ENCODE measurements around a stretch of chr6.

- PRO-cap: no peak
- RAMPAGE, long total RNA, 4 experiments: no peak in any of the 4 experiments
Measured at GRCh38 chr6:149726154-149727350, 8.7 kb upstream of the LATS1 start.

- PRO-cap: no peak
- RAMPAGE, long total RNA, 4 experiments: start-site peak on the minus strand in 1 of 4 experiments, at chr6:149819924-149820311 at its widest, 6 reads per replicate
Measured at GRCh38 chr6:149819548-149820340, 44.4 kb downstream of the LRP11 start.

- PRO-cap: no peak
- RAMPAGE, long total RNA, 4 experiments: no peak in any of the 4 experiments
Measured at GRCh38 chr6:149822923-149823554, 41.1 kb downstream of the LRP11 start.

- PRO-cap: no peak
- RAMPAGE, long total RNA, 4 experiments: no peak in any of the 4 experiments
Measured at GRCh38 chr6:150004590-150005721, 20.4 kb downstream of the RAET1L start.

DNA sequence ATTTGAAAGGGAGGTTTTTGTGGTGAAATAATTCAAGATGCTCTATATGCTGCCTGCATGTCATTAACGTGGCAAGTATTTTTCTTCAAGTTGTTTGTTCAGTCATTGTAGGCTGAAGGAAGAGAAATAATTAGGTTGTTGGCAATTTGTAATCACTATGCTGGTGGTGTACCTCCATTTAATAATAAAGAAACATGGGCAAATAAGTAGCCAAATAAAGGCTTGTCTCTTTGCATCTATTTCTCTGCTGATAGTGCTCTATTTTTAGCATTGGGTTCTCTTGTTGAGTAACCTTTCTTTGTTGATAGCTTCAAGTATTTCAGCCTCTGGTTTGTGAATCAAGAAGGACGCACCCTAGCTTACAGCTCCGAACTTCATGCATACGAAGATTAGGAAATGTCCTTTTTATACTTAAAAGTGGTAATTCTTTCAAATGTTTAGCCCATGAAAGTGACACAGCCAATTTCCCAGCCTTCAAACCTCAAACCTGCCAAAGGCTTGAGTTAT, 2.5 kb downstream of the PPP1R14C start:
- PRO-cap: no peak
- RAMPAGE, long total RNA, 4 experiments: no peak in any of the 4 experiments

GRCh38 chr6:150151117-150151520, 8.3 kb downstream of the PPP1R14C start:
- PRO-cap: bidirectional peak, plus-strand start at chr6:150151437, minus-strand start at chr6:150151303
- RAMPAGE, long total RNA, 4 experiments: no peak in any of the 4 experiments

DNA sequence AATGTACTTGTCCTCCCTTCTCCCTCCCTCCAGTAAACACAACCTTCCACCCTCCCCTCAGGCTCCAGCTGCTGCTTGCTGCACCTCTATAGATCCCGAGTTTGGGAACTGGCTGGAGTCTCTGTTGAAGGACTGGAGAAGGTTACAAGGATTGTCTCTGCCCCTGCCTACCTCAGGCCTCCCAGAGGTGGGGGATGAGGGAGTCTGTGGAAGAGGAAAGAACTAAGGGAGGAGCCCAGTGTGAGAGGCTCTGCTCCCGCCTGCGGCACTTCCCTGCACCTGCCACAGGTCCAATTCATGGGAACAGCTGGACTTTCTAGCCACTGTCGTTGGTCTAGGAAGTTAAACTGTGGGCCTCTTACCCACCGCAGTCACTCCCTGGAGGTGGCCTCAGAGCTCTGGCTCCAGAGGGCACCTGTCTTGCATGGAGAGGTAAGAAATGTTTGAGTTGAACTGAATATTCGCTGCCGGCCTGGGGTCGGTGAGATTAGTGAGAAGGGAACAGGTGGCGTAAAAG, 54.2 kb downstream of the PPP1R14C start:
- PRO-cap: bidirectional peak, plus-strand start at position 374 of the sequence, minus-strand start at position 281 of the sequence
- RAMPAGE, long total RNA, 4 experiments: start-site peak on the plus strand in 1 of 4 experiments, centred at position 108 of the sequence, 20 reads per replicate

- PRO-cap: no peak
- RAMPAGE, long total RNA, 4 experiments: no peak in any of the 4 experiments
Measured at GRCh38 chr6:150267601-150268114, 101.2 kb upstream of the IYD start.

GRCh38 chr6:150326639-150327240, 42.1 kb upstream of the IYD start:
- PRO-cap: no peak
- RAMPAGE, long total RNA, 4 experiments: no peak in any of the 4 experiments

DNA sequence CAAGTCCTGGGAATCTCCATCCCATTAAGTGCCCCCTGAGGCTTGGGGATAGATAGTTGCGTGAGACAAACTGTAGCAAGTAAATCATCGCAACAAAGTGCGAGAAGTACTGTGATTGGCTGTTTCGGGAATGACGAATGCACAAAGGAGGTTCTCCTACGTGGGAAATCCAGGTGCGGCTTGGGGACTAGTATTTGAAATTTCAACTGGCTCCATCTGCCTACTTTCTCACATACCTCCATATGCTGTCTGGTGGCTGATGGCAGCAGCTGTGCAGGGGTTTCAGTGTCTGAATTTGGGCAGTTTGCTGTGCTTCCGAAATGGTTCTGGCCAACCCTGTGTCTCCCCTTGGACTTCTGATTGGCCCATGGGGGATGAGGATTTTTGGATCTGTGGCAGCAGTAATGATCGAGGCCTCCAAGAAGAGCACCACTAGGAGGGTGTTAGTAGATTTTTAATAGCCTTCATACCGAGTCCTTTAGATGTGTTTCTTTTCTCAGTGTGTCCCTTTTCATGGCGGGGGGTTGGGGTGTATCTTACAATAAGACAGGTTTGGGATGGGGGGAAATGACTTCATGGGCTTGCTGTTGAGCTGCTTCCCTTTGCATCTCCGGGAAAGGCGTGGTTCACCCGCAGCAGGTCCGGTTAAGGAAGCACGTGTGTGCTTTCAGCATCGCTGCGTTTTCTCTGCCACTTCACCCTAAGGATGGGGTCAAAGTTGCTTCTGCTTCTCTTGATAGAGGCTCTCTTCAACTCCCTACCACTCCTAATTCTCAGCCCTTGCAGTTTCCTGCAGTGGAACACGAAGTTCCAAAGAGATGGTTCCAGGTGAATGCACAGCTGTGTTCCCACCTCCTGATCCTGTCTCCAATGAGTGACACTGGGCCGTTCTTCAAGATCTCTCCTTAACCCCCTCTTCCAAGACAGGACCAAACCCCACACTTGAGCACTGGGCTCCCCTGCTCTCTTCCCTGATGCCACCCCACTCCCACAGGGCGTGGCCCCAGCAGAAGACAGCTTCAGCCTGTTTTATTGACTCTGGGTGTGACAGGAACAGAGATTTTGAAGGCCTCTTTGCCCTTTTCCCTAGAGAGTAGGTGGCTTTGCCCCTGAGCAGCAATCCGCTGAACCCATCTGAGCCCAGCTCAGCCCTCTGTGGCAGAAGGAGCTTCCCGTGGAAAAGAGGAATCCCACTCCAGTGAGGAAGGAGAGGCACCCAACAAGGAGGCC, 85.0 kb downstream of the PLEKHG1 start:
- PRO-cap: no peak
- RAMPAGE, long total RNA, 4 experiments: no peak in any of the 4 experiments

DNA sequence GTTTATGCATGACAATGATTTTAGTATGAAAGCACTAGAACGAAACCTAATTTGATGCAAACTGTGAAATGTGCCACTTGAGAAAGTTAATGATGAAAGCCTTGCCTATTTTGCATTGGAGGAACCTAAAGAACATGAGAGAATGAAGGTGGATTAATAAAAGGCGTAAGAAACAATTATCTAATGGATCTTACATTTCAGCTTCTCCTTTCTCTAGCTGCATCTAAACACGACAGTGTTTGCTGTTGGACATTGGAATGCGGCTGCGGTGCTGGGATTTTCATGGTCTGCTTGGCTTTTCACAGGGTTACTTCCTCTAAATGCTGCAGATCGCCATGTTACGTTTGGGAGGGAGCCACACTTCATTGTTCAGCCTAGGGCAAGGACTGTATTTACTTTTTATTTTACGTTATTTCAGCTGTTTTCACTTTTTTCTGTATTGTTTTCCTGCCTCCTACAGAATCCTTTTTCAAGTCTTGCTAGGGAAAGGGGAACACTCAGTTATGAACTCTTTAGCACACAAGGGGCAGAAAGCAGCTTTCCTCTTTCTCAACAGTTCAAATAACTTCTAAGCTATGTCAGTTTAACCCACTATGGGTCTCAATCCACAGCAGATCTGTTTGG, 98.0 kb upstream of the MTHFD1L start:
- PRO-cap: no peak
- RAMPAGE, long total RNA, 4 experiments: no peak in any of the 4 experiments

DNA sequence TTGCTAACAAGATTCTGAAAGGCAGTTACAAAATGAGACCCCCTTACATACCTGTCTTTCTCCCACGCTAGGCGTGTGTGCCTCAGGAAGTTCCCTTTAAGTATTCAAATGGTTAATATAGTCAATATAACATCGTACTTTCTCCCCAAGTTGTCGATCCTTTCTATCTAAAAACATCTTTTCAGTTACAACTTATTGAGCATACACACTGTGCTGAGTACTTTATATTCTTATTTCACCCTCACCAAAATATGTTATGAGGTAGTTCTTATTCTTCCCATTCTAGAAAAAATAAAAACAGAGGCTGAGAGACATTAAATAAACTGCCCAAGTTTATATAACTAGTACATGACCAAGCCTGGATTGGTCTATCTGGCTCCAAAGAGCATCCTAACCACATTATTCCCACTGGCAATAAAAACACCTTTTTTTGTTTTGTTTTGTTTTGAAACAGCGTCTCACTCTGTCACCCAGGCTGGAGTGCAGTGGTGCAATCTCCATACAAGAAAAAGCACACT, 51.2 kb upstream of the MTHFD1L start:
- PRO-cap: no peak
- RAMPAGE, long total RNA, 4 experiments: no peak in any of the 4 experiments

GRCh38 chr6:151040739-151041679, 175.5 kb downstream of the MTHFD1L start:
- PRO-cap: unidirectional peak, minus-strand start at chr6:151040990; unidirectional peak, minus-strand start at chr6:151041065
- RAMPAGE, long total RNA, 4 experiments: start-site peak on the minus strand in 1 of 4 experiments, at chr6:151040985-151041048 at its widest, 6 reads per replicate

GRCh38 chr6:151045197-151046315, 180.1 kb downstream of the MTHFD1L start:
- PRO-cap: unidirectional peak, minus-strand start at chr6:151045986
- RAMPAGE, long total RNA, 4 experiments: start-site peak on the minus strand in 1 of 4 experiments, at chr6:151045899-151045993 at its widest, 36 reads per replicate

DNA sequence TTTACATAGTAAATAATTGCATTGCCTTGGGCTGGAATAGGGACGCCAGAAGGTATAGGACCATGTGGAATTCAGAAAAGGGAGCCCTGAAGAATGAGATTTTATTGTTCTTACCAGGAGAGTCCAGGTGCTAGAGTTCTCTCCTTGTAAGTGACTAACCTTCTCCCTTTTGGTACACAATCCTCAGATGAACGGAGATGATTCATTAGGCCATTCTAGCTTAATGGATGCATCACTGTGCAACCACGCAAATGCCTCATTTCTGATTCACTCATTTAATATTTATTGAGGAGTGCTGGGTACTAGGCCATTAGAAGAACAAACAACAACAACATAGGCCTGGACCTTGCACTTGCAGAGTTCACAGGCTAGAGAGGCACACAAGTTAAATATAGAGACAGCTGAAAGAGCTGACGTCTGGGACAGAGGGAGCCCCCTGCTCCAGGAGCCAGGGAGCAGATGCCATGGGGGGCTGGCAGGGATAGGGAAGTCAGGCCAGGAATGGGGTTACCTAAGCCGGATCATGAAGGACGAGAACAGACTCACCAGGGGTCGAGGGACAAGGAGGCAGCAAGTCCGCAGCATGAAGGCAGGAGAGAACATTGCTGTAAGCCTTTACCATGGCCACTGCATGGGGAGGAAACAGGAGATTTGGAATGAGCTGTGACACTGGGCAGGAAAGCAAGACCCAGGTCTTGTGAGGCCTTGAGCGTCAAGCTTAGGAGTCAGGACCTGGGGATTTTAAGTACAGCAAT, 179.5 kb upstream of the AKAP12 start:
- PRO-cap: bidirectional peak, plus-strand start at position 357 of the sequence, minus-strand start at position 156 of the sequence
- RAMPAGE, long total RNA, 4 experiments: no peak in any of the 4 experiments

- PRO-cap: no peak
- RAMPAGE, long total RNA, 4 experiments: no peak in any of the 4 experiments
Measured at GRCh38 chr6:151118411-151118757, 121.4 kb upstream of the AKAP12 start.

- PRO-cap: no peak
- RAMPAGE, long total RNA, 4 experiments: start-site peak on the plus strand in 1 of 4 experiments, at chr6:151353092-151353455 at its widest, 19 to 36 reads per replicate
Measured at GRCh38 chr6:151352995-151353907, 38.1 kb downstream of the ZBTB2 start.

DNA sequence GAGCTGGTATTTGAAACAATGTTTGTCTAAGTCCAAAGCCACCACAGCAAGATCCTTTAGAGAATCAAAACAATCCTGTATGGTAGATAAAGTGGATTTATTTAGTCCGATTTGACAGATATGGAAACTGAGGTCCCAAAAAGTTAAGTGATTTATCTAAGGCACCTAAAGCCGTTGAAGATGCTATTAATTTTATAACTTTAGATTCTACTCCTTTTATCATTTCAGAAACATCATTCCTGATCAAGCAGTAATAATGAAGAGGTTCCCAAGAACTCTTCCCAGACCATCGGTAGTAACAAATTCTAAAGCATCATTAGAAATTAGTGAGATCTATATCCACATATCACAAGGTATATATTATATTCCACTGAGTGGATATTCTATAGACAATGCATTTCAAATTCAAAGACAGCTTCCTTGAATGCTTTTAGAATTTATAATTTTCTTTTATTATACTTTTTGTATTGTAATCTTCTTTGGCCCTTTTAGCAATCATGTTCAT, 23.7 kb downstream of the ZBTB2 start:
- PRO-cap: no peak
- RAMPAGE, long total RNA, 4 experiments: no peak in any of the 4 experiments

- PRO-cap: bidirectional peak, plus-strand start at chr6:151390117, minus-strand start at chr6:151390172; bidirectional peak, plus-strand start at chr6:151390691, minus-strand start at chr6:151390476
- RAMPAGE, long total RNA, 4 experiments: no peak in any of the 4 experiments
Measured at GRCh38 chr6:151389999-151390902, 1.1 kb downstream of the ZBTB2 start.

- PRO-cap: no peak
- RAMPAGE, long total RNA, 4 experiments: no peak in any of the 4 experiments
Measured at GRCh38 chr6:151629744-151630318, 136.0 kb downstream of the CCDC170 start.